Measurements from ENCODE around the genes ZBTB20, GAP43 and TEX55.

DNA sequence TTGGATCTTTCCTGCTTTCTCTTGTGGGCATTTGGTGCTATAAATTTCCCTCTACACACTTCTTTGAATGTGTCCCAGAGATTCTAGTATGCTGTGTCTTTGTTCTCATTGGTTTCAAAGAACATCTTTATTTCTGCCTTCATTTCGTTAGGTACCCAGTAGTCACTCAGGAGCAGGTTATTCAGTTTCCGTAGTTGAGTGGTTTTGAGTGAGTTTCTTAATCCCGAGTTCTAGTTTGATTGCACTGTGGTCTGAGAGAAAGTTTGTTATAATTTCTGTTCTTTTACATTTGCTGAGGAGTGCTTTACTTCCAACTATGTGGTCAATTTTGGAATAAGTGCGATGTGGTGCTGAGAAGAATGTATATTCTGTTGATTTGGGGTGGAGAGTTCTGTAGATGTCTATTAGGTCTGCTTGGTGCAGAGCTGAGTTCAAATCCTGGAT lies 155.9 kb downstream of the ZBTB20 start:
- PRO-cap: no peak
- RAMPAGE, long total RNA, 5 experiments: start-site peak on the minus strand in 4 of 5 experiments, centred at positions 153 to 361 of the sequence, 7 to 13 reads per replicate
- RRBS: no CpG with 5 or more reads among the region's 4 CpGs

DNA sequence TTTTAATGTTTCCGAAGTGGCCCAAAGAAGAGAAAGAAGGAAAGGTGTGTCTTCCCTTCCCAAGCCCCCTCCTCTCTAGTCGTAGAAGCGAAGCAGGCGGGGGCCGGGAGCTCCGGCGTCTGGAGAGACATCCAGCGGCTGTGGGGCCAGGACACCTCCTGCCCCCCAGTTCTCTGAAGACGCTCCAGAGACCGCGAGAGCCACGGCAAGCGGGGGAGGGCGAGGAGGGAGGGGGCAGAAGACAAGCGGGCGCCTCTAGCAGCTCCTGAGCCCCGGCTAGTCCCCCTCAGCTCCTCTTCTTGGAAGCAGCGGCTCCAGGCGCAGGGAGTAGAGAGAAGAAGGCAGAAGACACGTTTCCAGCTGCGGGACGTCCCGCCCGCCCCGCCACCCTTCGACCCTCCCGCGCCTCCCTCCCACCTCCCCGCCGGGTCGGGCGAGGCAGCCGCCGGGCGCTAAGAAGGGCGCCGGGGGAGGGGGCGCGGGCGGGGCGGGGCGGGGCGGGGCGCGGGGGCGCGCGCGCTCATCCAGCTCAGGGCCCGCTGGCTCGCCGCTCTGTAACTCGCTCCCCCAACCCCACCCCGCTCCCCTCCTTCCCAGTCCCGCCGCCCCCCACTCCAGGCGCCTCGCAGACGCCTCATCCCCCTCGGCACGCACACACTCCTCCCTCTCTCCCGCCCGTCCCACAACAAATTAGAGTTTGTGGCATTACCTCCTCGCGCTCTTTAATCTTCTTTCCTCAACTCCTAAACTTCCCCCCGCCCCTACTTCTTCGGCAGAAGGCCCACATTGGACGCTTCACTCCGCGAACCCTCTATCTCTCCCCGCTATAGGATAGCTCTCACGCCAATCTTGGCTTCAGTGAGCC lies at the start of gene ZBTB20:
Gene ZBTB20, minus strand, starts transcription at position 779 of the 865 bp plus-strand sequence.
- PRO-cap: unidirectional peak, plus-strand start at position 109 of the sequence; bidirectional peak, plus-strand start at position 237 of the sequence, minus-strand start at position 160 of the sequence; bidirectional peak, plus-strand start at position 515 of the sequence, minus-strand start at position 561 of the sequence; unidirectional peak, minus-strand start at position 724 of the sequence
- RAMPAGE, long total RNA, 5 experiments: start-site peak on the minus strand in 5 of 5 experiments, centred at positions 747 to 760 of the sequence, 259 to 1,245 reads per replicate
- RRBS: no CpG with 5 or more reads among the region's 72 CpGs

DNA sequence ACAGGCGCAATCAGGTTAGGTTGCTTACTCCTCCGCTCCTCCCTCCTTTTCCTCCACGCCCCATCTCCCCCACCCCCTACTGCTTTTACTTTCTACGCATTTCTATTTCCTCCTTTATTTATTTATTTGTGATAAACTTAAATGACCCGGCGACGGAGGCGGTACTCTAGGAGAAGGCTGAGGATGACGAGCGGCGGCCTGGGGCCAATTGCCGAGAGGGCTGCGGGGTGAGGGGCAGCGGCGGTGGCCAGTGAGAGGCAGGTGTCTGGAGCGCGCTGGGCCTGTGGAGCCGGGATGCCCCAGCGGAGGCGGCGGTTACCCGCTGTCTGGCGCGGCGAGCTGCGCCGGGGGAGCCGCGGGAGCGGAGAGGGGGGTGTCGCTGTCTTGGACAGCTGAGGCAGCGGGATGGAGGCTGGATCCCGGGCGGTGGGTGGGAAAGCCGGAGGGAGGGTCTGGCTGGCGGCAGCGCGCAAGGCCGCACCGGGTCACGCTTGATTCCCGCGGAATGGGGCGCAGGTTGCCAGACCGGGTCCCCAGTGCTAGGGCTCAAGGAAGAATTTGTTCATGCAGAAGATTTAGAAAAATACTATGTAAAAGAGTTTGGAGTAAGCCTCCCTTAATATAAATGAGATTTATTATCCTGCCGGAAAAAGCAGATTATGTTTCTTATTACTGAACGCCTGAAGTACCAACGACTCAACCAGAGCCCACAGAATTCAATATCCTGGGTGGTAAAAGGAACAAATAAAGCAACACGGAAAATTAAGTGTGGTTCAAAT lies 851 bp upstream of the ZBTB20 start:
- PRO-cap: bidirectional peak, plus-strand start at position 253 of the sequence, minus-strand start at position 54 of the sequence
- RAMPAGE, long total RNA, 5 experiments: no peak in any of the 5 experiments
- RRBS: 2% methylated on average over 28 of the region's 49 CpGs

DNA sequence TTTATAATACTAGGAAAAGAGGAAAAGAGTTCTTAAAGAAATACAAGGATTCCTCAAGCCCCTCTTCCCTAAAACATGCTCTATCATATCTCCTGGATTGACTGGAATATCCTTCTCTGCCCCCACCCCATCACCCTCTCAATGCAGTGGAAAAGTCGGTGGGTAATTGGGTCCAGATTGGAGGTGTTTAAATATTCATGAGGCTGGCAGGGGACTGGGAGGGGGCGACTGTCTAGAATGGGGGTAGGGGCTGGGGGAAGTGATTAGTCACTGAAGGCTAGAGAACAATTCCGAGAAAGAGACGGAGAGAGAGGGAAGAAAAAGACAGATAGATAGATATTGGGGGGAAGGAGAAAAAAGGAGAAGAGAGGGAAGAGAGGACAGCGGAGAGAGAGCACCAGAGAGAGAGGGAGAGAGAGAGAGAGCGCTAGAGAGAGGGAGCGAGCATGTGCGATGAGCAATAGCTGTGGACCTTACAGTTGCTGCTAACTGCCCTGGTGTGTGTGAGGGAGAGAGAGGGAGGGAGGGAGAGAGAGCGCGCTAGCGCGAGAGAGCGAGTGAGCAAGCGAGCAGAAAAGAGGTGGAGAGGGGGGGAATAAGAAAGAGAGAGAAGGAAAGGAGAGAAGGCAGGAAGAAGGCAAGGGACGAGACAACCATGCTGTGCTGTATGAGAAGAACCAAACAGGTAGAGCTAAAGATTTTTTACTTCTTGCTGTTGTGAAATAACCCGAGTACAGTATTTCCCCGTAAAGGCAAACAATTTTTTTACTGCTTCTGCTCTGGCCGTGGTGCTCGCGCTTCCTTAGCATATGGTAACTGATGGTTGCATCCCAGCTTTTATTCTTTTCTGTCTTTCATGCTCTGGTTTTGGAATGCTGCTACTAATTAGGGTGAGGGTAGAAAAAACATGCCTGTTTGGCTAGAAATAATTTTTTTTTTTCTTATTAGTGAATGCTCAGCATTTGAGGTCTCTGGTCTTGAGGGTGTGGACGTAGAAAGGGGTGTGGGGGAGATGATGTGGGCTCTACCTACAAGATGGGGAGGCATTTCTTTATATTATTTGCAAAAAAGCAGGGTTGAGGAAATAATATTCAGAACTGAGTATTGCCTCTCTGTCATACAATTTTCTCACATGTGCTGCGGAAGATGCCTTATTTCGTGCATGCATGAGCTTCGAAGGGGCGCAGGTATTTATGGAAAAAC lies at the start of gene GAP43:
Gene GAP43, plus strand, starts transcription at position 476 of the 1,203 bp plus-strand sequence.
- PRO-cap: no peak
- RAMPAGE, long total RNA, 5 experiments: start-site peak on the plus strand in 1 of 5 experiments, centred at position 587 of the sequence, 93 to 123 reads per replicate
- RRBS: no CpG with 5 or more reads among the region's 25 CpGs

- PRO-cap: unidirectional peak, minus-strand start at chr3:115790824
- RAMPAGE, long total RNA, 5 experiments: no peak in any of the 5 experiments
- RRBS: no CpG with 5 or more reads among the region's 5 CpGs
Measured at GRCh38 chr3:115790637-115791285, 167.5 kb downstream of the GAP43 start.

DNA sequence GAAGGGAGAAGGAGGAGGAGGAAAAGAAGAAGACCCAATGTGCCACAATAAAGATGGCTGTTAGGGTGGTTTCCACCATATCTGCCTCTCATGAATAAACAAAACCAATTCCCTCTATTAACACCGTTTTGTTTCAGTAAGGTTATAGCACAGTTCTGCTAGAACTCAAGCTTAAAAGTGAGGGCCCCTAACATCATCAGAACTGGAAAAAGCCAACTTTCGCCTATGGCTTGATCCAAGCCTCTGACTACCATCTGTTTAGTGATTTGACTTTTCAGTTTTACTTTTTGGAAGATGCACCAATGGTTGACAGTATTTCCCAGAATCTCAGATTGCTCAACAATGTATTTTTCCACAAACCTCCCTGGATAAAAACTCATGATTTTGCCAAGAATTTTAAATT lies 190.8 kb downstream of the LSAMP start:
- PRO-cap: no peak
- RAMPAGE, long total RNA, 5 experiments: no peak in any of the 5 experiments
- RRBS: no CpG with 5 or more reads among the region's 2 CpGs

DNA sequence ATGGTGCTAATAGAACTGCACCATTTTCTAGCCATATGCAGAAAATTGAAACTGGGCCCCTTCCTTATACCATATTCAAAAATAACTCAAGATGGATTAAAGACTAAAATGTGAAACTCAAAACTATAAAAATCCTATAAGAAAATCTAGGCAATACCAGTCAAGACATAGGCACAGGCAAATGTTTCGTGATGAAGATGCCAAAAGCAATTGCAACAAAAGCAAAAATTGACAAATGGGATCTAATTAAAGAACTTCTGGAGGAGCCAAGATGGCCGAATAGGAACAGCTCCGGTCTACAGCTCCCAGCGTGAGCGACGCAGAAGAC lies 85.6 kb downstream of the LSAMP start:
- PRO-cap: no peak
- RAMPAGE, long total RNA, 5 experiments: no peak in any of the 5 experiments
- RRBS: no CpG with 5 or more reads among the region's 6 CpGs

DNA sequence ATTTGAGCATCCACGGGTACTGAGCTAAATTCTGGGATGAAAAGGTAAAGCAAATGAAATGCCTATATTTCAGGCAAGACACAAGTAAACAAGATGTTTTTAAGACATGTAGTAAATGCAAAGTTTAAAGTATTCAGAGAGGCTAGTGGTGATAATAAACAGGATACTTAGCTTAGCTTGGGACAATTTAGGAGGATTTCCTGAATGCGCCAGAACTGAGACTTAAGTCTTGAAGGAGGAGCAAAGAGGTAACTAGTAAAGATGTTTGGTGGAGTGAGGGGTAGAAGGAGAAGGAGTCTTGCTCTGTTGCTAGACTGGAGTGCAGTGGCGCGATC lies 11.0 kb downstream of the LSAMP start:
- PRO-cap: no peak
- RAMPAGE, long total RNA, 5 experiments: no peak in any of the 5 experiments
- RRBS: no CpG with 5 or more reads among the region's 4 CpGs

DNA sequence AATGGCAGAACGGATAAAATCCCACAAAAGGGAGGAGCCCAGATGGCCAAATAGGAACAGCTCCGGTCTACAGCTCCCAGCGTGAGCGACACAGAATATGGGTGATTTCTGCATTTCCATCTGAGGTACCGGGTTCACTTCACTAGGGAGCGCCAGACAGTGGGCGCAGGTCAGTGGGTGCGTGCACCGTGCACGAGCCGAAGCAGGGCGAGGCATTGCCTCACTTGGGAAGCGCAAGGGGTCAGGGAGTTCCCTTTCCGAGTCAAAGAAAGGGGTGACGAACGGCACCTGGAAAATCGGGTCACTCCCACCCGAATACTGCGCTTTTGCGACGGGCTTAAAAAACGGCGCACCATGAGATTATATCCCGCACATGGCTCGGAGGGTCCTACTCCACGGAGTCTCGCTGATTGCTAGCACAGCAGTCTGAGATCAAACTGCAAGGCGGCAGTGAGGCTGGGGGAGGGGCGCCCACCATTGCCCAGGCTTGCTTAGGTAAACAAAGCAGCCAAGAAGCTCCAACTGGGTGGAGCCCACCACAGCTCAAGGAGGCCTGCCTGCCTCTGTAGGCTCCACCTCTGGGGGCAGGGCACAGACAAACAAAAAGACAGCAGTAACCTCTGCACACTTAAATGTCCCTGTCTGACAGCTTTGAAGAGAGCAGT lies 10.6 kb upstream of the IGSF11 start:
- PRO-cap: no peak
- RAMPAGE, long total RNA, 5 experiments: no peak in any of the 5 experiments
- RRBS: no CpG with 5 or more reads among the region's 29 CpGs

DNA sequence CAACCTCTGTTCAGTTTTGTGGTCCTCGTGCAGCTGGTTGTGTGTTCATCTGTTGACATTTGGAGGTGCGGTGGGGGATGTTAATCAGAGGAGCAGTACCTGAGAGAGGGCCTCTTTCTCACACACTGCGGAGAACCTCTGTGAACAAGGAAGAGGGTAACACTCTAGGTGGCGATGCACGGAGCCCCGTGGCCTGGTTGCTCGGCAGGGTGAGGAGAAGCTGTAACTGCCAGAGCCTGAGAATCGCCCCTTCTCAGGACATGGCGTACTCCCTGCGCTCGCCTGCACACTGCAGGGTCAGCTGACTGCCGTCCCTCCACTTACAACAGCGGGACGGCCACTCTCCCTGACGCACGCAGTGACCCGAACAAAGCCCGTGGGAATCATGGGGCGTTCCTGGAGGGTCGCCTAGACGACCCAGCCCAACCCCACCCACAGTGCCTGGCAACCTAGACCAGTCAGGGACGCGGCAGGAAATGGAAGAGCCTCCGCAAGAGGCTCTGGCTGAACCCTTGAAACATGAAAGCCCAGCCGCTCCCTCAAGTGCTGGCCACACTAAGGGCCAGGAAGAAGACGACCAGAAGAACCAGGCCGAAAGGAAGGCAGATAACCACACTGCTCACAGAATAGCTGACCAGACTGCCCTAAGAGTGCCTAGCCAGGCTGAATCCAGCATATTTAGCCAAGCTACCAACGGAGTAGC lies at the start of gene TEX55:
Gene TEX55, plus strand, starts transcription at position 452 of the 703 bp plus-strand sequence.
- PRO-cap: no peak
- RAMPAGE, long total RNA, 5 experiments: no peak in any of the 5 experiments
- RRBS: no CpG with 5 or more reads among the region's 28 CpGs

DNA sequence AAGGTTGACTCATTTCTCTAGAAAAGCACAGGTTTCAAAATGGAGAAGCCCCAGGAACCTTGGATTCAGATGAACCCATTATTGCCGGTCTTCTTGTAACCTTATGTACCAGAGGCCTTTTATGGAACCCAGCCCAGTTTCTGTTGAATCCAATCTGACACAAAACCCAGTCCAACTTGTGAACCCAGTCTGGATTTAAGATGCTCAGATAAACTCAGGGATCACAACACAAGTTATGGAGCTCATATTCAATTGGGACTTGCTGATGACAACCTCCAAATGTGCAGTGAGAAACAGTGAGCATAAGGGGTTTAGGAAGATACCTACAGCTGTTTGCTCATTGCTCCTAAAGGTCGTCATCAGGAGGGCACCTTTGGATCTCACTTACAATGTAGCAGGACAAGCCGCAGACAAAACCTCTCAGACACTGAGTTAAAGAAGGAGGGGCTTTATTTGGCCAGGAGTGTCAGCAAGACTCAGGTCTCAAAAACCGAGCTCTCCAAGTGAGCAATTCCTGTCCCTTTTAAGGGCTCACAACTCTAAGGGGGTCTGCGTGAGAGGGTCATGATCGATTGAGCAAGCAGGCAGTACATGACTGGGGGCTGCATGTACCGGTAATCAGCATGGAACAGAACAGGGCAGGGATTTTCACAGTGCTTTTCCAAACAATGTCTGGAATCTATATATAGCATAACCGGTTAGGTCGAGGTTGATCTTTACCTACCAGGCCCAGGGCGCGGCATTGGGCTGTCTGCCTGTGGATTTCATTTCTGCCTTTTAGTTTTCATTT lies 16.7 kb upstream of the B4GALT4 start:
- PRO-cap: no peak
- RAMPAGE, long total RNA, 5 experiments: no peak in any of the 5 experiments
- RRBS: no CpG with 5 or more reads among the region's 11 CpGs

DNA sequence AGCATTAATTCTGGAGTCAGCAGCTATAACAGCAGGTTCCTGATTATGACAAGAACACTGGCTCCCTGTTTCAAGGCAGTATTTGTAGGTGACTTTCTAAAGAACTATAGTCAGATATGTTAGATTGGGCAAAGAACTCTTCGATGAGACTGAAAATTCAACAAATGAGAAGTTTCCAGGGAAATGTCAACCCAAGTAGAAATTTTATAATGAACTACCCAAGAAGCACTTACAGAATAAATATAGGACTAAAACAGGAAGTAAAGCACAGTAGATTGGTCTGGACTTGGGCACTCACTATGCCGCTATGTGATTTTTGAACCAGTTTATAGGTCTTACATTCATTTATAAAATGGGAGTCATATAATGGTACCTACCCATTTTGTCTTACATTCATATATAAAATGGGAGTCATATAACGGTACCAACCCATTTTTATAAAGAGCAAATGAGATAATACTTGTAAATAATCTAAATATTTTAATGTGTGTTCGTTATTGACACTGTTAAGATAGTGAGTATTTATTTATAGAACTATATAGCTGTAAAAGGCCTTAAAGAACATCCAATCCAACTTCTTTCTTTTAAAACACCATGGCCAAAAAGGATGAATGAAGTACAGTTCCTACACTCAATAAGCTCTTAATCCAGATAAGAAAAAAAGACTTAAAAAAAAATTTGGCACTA lies 7.6 kb downstream of the TMEM39A start:
- PRO-cap: no peak
- RAMPAGE, long total RNA, 5 experiments: no peak in any of the 5 experiments
- RRBS: no CpG with 5 or more reads among the region's 4 CpGs

GRCh38 chr3:119469051-119470131 lies 628 bp downstream of the POGLUT1 start:
- PRO-cap: no peak
- RAMPAGE, long total RNA, 5 experiments: no peak in any of the 5 experiments
- RRBS: 2% methylated on average over 11 of the region's 43 CpGs

GRCh38 chr3:119523462-119524251 lies 25.3 kb downstream of the TIMMDC1 start:
- PRO-cap: no peak
- RAMPAGE, long total RNA, 5 experiments: no peak in any of the 5 experiments
- RRBS: no CpG with 5 or more reads among the region's 3 CpGs

DNA sequence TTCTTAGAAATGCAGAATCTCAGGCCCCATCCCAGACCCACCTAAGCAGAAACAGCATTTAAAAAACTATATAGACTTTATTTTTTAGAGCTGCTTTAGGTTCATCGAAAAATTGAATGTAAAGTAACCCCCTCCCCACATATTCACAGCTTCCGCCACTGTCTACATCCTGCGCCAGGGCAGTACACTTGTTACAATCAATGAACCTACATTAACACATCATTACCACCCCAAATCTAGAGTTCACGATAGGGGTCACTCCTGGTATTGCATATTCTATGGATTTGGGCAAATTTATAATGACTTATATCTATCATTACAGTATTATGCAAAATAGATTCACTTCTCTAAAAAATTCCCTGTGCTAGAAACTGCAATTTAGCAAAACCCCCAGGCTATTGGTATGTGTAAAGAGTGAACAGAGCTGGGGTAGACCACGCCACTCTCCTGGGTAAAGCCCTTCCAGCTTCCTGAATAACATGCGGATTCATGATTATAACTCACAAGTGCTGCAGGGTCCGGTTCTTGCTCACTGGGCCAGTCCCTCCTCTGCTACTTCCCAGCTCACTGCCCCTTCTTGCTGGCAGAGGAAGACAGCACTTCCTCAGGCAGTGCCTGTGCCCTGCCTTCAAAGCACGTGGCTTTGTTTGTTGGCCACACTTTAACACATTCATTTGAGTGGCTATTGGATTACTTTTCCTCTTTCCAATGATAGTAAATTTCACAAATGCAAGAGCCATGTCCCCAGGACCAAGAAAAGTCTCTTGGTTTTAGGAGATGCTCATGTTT lies 4.2 kb downstream of the CD80 start:
- PRO-cap: no peak
- RAMPAGE, long total RNA, 5 experiments: no peak in any of the 5 experiments
- RRBS: no CpG with 5 or more reads among the region's 8 CpGs

GRCh38 chr3:119562744-119563278 lies 3.4 kb upstream of the CD80 start:
- PRO-cap: no peak
- RAMPAGE, long total RNA, 5 experiments: no peak in any of the 5 experiments
- RRBS: no CpG with 5 or more reads among the region's 4 CpGs

DNA sequence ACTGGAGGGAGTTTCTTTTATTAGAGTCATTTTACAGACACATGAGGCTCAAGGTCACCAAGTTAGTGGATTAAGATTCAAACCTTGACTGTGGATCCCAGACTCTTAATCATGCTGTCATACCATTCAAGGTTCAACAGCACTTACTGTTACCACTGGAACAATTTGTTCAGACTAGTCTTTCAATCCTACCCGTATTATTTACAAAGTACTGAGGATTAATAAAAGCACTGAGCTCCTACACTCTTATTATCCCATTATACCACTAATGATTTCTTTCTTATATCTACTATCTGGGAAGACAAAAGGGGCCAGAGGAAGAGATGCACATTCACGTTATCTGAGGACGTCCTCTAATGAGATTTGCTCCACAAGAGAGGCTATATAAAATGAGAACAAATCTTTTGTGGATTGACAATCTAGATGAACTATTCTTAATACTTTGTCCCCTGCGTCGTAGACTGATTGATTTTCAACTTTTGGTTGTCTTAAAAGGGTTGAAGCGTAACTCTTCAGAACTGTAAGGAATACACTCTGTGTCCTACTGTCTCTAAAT lies 1.0 kb downstream of the COX17 start:
- PRO-cap: no peak
- RAMPAGE, long total RNA, 5 experiments: no peak in any of the 5 experiments
- RRBS: no CpG with 5 or more reads among the region's 6 CpGs

- PRO-cap: no peak
- RAMPAGE, long total RNA, 5 experiments: no peak in any of the 5 experiments
- RRBS: no CpG with 5 or more reads among the region's 28 CpGs
Measured at GRCh38 chr3:119809162-119809957, 27.5 kb downstream of the NR1I2 start.

- PRO-cap: no peak
- RAMPAGE, long total RNA, 5 experiments: no peak in any of the 5 experiments
- RRBS: no CpG with 5 or more reads among the region's 4 CpGs
Measured at GRCh38 chr3:119958596-119958972, 135.7 kb downstream of the GSK3B start.

- PRO-cap: no peak
- RAMPAGE, long total RNA, 5 experiments: no peak in any of the 5 experiments
- RRBS: no CpG with 5 or more reads among the region's 7 CpGs
Measured at GRCh38 chr3:120102434-120103264, 8.4 kb upstream of the GSK3B start.

All from stomach (tissue), 7 donors.